H7 (cell line): ENCODE data around the genes OR4X1, OR4C3, OR4C12, OR4A5, OR8K1, TNKS1BP1 and SSRP1.

GRCh38 chr11:47950620-47950977, 29.8 kb upstream of the PTPRJ start:
- RAMPAGE, long total RNA: no peak

GRCh38 chr11:48007464-48008099, 27.2 kb downstream of the PTPRJ start:
- RAMPAGE, long total RNA: no peak

GRCh38 chr11:48025926-48026447, 45.6 kb downstream of the PTPRJ start:
- RAMPAGE, long total RNA: no peak

- RAMPAGE, long total RNA: no peak
These were observed 54.8 kb downstream of the PTPRJ start for GRCh38 chr11:48035014-48035769.

- RAMPAGE, long total RNA: no peak
These were observed 75.3 kb downstream of the PTPRJ start for GRCh38 chr11:48055188-48056509.

- RAMPAGE, long total RNA: no peak
These were observed 79.6 kb upstream of the OR4B1 start for GRCh38 chr11:48136948-48137424.

DNA sequence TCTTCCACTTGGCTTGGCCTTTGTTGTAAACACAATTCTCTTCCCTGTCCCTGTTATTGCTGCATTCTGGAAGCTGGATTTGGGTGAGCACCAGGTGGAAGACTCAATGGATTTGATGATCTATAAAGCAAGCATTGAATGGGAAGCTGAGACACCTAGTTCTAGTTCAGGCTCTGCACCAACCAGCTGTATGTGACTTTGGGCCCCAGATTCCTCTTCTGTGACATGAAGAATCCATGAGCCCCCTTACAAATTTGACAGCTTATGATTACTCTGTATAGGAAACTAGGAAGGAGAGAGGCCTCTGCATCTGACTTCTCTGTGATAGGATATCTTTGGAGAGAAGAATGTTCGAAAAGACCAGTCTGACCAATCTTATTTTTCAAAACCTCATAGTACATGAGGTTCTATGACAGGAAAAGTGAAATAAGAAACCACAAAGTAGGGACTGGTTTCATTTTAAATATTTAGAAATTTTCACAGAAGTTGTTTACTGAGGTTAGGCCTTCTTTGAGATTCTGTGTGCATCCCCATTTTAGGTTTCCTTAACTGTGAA, 2.2 kb upstream of the OR4X1 start:
- RAMPAGE, long total RNA: no peak

DNA sequence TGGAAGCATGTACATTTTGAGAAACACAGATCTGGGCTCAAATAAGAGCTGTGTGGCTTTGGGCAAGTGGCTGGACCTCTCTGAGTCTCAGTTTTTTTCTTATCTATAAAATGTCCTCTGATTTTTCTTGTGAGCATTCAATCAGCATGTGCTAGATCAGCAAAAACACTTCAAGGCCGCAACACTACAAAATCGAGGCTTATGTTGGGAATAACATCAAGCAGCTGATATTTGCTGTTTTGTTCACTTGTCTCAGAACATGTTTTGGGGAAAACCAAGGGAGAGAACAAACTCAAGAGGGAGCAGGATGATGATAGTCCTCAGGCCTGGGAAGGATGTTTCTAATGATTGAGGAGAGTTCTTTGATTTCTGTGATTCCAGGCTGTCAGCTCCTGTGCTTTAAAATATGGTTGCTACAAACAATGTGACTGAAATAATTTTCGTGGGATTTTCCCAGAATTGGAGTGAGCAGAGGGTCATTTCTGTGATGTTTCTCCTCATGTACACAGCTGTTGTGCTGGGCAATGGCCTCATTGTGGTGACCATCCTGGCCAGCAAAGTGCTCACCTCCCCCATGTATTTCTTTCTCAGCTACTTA, at the start of gene OR4X1:
Gene OR4X1 (plus strand): TSS at position 407 of the 598 bp plus-strand sequence.
- RAMPAGE, long total RNA: no peak

DNA sequence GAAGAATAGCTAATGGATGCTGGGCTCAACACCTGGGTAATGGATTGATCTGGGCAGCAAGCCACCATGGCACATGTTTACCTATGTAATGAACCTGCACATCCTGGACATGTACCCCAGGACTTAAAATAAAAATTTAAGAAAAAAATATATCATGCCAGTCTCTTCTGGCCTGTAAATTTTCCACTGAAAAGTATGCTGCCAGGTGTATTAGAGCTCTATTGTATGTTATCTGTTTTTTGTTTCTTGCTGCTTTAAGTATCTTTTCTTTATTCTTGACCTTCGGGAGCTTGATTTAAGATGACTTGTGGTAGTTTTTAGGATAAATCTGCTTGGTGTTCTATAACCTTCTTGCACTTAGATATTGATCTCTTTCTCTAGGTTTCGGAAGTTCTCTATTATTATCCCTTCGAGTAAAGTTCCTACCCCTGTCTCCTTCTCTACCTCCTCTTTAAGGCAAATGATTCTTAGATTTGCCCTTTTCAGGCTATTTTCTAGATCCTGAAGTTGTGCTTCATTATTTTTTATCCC, 8.0 kb downstream of the OR4S1 start:
- RAMPAGE, long total RNA: no peak

GRCh38 chr11:48324477-48325111, at the start of gene OR4C3:
Gene OR4C3 (plus strand): TSS chr11:48324920.
- RAMPAGE, long total RNA: no peak

DNA sequence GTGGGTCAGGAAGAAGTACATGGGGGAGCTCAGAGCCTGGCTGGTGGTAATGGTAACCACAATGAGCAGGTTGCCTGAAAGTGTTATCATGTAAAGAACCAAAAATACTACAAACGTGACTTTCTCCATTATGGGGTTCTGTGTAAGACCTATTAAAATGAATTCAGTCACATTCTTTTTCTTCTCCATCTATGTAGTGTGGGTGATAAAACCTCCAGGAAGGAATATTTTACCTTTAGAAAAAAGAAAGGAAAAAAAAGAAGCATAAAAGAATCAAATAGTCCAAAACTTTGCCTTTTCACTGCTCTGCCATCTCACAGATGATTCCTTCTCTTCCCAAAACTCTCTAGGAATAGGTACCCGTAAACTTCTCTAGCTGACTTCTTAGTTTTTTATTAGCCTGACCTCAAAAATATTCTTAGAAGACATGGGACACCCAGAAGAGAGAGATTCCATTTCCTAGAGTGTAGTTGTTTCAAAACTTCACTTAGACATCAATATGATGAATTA, at the start of gene OR4C12:
Gene OR4C12 (minus strand): TSS at position 223 of the 510 bp plus-strand sequence.
- RAMPAGE, long total RNA: no peak

DNA sequence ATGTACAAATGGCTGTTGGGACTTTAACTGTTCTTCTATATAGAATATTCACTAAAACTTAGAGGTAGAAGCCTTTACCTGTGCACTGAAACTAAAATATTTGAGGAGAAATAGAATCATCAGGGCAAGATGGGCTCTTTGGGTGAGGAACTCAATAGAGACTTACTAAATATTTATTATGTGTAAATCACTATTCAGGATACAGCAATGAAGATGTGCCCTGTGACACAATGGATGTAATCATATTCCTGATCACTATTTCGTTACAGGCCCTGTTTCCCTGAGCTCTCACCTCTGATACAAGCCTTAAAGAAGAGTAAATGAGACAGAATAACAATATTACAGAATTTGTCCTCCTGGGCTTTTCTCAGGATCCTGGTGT, at the start of gene OR4A5:
Gene OR4A5 (plus strand): TSS at position 268 of the 382 bp plus-strand sequence.
- RAMPAGE, long total RNA: no peak

DNA sequence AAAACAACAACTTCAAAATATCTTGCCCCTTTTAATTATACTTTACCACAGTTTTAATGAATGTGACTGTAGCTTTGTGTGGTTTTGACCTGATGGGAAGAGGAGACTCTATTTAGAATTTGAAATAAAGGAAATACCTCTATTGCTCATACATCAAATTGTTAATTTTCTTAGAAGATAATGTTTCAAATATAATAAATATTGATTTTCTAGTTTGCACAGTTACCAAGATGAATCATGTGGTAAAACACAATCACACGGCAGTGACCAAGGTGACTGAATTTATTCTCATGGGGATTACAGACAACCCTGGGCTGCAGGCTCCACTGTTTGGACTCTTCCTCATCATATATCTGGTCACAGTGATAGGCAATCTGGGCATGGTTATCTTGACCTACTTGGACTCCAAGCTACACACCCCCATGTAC, at the start of gene OR8K1:
Gene OR8K1 (plus strand): TSS at position 231 of the 428 bp plus-strand sequence.
- RAMPAGE, long total RNA: no peak

GRCh38 chr11:56884822-56885644, 103.7 kb upstream of the OR5AK2 start:
- RAMPAGE, long total RNA: no peak

DNA sequence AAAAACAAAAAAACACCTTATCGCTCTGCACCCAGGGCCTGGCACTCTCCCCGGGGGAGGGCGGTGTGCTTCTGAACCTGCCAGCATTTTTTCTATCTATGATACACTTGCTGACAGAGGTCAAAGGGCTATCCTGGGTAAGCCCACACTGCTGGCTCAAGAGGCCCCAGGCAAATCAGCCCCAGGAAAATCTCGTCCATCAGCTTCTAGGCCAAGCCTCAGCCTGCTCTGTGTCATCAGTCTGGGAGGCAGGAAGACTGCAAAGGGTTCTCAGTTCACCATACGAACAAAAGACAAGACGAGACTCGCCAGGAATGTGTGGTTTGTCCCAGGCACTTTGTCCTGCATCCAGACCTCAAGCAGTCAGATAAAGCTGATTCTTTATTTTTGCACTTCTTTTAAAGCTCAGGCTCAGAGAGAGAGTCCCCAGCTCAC, 31.8 kb downstream of the TNKS1BP1 start:
- RAMPAGE, long total RNA: no peak

GRCh38 chr11:57309706-57310387, 14.9 kb downstream of the TNKS1BP1 start:
- RAMPAGE, long total RNA: no peak

GRCh38 chr11:57324781-57325513, at the start of gene TNKS1BP1:
Gene TNKS1BP1 (minus strand): TSS chr11:57324952.
- RAMPAGE, long total RNA: no peak

- RAMPAGE, long total RNA: no peak
These were observed at the start of gene SSRP1 for GRCh38 chr11:57334947-57336225. Gene SSRP1 (minus strand): TSS chr11:57335892.

GRCh38 chr11:57420477-57421124, 6.3 kb downstream of the SLC43A3 start:
- RAMPAGE, long total RNA: no peak

- RAMPAGE, long total RNA: no peak
These were observed 3.0 kb upstream of the SLC43A3 start for GRCh38 chr11:57429810-57430523.